Amniotic epithelial cell (primary cell): Measurements from ENCODE around the gene CDC123.

DNA sequence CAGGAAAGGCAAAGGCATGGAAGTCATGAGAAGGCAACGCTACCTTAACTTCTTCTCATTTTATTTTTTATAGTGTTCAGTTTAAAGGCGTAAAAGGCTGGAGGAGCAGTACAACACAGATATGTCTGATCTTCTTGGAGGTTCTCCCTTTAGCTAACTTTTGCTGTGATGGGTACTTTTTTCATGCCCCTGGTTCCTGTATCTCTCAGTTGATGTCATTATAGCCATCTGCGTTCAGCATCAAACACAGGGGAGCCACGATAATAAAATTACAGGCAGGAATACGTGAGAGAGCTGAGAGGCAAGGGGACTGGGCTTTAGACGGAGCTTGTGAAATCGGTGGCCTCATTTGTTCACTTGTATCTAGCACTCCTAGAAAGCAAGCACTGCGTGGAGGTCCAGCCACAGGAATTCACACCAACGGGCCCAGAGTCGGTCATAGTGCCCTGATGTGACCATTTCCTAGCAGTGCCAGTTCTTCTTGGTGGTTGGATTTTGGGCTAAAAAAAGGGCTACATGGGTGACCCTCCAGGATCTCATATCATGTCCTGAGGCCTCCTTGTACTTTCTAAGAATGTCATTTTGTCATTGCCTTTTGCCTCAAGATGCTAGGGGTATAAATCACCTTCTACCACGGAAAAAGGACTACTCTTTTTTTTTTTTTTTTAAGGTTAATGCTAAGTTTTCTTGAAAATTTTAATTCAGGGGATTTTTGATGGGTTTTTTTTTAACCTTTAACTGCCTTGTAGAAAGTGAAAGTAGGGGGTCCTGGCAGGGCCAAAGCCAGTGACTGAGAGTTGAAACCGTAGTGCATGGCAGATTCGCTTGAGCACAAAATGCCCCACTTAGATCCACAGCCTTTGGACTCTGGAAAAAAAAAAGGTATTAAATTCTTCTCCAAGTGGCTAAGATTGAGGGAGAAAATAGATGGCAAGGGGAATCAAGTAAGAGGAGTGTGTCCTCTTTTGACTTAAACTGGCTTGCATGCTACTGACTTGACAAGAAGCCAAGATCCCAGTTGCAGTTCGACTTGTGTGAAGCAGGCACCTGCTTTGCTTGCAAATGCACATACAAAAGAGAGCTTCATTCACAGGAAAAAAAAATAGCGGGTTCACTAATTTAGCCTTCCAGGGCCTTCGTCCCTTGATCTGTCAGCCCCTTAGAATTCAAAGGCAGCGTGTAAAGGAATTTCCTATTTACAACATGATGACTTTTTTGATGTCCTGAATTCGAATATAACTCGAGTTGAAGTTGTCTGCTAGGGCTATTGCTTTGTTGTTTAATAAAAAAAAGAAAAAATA lies 191.7 kb downstream of the CELF2 start:
- RRBS, result no CpG with 5 or more reads among the region's 19 CpGs

DNA sequence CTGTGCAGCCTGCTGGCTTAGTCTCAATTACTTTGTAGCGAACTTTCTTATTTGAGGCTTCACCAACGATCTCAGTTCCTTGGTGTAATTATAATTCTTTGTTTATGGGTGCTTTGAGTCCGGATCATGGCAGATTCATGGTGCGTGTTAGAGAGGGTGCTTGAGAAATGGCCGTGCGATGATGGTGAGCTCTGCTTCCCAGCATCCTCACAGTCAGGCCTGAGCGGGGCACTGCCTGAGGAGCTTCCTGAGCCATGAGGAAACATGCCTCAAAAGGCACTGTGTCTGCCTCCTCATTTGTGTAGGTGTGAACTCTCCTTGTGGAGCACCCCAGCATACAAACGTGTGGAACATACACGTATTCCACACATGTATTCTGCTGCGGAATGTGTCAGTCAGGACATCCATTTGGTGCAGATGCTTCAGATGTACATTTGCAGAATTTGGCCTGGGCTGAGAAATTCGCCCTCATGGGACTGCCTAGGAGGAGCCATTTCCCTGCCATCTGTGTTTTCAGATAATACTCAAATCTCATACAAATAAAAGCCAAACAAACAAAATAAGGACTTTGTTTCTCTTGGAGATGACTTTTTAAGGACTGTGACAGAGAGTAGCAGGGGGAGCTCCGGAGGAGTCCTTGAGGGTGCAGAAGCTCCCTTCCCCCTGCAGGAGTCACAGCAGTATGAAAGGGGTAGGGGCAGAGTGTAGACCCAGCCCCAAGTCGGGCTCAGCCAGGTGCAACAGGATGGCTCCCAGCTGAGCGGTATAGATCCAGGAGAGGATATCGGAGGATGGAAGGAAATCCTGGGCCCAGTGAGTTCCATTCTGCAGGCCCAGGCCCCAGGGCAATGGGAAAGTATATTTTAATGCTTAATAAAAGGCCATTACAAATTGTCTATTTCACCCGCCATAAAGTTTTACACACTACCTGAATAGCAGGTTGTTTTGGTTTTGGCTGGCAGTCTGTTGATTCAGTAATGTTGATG lies 205.6 kb downstream of the CELF2 start:
- RRBS, result no CpG with 5 or more reads among the region's 16 CpGs

DNA sequence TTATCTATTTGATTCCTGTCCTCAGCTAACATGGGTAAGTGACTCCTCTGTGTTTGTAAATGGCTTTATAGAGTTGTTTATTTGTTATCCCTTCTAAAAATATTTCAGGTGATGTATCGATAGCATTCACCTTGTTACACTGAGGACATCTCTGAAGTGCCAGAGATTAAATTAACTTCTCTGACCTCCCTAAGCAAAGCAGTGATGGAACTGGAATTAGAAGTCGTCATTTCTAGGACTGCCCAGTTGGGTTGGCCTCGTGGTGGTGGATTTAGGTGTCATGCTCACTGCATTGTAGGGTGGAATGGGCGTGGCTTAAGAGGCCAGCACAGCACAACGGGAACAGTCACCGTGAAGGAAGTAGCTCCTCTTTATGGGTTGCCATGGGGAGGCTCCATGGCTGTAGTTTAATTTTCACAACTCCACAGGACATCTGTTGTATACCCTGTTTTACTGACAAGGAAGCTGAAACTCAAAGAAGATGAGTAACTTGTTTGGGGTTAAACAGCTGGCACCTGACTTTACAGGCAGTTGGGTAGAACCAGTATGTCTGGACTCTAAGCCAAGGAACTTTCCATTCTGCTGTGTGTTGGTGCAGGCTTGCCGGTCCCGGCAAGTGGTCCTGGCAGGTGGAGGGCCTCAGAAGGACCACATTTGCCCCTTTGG lies 208.2 kb downstream of the CELF2 start:
- RRBS, result no CpG with 5 or more reads among the region's 8 CpGs

DNA sequence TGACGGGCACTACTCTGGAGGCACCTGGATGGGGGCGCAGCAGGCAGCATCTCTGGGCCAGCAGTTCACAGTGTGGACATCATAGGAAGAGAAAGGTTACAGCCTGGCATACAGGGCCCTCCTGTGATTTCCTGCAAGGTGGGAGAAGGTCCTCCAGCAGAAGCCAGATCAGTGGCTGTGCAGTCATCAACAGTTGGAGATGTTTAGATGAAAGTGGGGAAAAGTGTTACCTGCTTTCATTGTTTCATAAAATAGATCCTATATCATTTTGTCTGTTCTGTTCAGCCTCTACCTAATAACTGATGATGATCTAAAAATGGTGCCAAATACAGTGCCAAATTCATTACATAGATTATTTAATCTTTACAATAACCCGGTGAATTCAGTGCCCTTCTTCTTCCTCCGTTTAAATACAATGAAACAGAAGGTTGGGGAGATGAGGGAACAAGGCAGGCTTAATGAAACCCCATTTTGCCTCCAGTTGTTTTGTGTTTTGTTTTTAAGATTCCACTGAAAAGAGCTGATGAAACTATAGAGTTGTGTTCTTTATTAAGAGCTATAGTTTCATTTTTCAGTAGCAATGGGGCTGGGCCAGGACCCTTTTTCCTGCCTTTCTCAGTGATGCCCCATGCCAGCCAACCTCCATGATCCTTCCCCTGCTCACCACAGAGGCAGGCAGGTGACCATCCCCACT lies 289.7 kb downstream of the CELF2 start:
- RRBS, result no CpG with 5 or more reads among the region's 4 CpGs

- RRBS, result no CpG with 5 or more reads among the region's 12 CpGs
Observed at GRCh38 chr10:11336458-11337212, 274.8 kb downstream of the USP6NL start.

GRCh38 chr10:11526000-11526648 lies 85.3 kb downstream of the USP6NL start:
- RRBS, result no CpG with 5 or more reads among the region's 8 CpGs

- RRBS, result no CpG with 5 or more reads among the region's 1 CpG
Observed at GRCh38 chr10:11595131-11595832, 16.2 kb downstream of the USP6NL start.

- RRBS, result 56% methylated on average over 1 of the region's 27 CpGs
Observed at GRCh38 chr10:11684630-11685712, 57.2 kb upstream of the ECHDC3 start.

GRCh38 chr10:11757107-11758137 lies 15.2 kb downstream of the ECHDC3 start:
- RRBS, result no CpG with 5 or more reads among the region's 12 CpGs

DNA sequence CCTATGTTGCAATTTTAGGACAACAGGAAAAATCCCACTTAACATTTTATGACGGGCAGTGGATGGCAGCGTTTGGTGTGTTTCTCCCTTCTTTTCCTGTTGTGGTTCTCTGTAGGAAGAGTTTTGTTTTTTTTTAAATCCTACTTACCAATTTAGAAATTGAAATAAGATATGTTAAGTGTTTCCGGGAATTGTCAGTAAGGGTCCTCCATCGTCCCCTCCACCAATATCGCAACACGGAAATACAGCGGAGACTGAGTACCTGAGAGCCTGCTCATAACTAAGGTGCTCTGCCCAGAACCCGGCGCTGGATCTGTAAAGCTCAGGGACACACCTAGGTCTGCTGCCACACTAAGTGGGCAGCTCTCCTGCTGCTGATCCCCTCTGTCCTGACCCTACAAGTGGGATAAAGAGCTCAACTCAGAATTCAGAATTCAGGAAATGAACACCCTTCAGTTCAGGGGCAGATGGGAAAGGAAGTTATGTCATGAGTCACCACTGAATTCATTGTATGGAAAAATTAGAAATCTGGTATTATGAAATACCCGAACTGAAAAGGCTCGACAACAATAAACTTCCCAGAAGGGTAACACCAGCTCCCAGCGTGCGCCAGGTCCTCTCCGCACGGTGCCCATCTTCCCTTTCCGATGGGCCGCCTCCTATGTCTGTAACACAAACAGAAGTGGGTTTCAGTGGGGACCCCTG lies 9.1 kb upstream of the PROSER2 start:
- RRBS, result no CpG with 5 or more reads among the region's 17 CpGs

DNA sequence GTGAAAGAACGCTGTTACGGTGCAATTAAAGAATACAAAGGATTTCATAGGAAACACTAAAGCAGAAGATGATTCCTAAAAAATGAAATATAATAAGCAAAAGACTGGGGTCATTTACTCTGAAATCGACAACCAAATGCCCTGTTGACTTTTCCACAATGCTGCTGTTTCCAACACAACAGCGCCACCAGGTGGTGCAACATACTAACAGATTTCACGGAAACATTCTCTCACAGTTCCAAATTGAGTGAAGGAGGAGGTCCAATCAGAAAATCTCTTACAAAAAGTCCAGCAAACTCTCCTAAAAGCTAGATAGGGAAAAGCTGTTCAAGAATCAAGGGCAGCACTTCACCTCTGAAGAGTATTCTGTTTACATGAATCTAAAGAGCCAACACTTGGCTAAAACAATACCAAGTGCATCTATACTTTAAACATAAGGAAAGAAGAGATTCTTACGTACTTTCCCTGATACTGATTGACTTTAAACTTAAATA lies 56.0 kb downstream of the UPF2 start:
- RRBS, result no CpG with 5 or more reads among the region's 6 CpGs

DNA sequence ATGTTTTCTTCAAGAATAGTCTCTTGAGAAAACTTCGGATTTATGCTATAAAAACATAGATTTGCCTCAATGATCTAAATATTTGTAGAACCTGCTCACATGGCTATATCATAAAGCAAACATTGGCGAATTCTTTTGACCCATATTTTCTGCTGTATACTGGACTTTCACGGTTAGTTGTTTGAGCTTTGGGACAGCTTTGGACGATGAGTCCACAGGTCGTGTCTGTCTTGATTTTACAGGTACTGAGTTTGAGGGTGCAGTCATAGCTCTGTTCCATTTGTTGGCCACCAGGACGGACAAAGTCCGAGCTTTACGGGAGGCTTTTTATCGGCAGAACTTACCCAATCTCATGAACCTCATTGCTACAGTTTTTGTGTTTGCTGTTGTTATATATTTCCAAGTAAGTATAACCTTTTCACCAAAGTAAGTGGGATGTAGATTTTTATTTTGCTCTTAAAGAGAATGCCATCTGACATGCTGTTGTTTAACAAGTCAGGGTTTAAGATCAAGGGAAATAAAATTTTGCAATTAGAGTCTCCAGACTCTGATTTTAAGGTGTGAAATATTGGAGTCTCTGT lies 27.3 kb downstream of the SEC61A2 start:
- RRBS, result no CpG with 5 or more reads among the region's 9 CpGs

GRCh38 chr10:12196031-12196911 lies at the start of gene CDC123:
CDC123 (plus strand) TSS chr10:12196188.
- RRBS, result 5% methylated on average over 7 of the region's 43 CpGs

- RRBS, result no CpG with 5 or more reads among the region's 9 CpGs
Observed at GRCh38 chr10:12351319-12351859, 2.0 kb downstream of the CAMK1D start.

DNA sequence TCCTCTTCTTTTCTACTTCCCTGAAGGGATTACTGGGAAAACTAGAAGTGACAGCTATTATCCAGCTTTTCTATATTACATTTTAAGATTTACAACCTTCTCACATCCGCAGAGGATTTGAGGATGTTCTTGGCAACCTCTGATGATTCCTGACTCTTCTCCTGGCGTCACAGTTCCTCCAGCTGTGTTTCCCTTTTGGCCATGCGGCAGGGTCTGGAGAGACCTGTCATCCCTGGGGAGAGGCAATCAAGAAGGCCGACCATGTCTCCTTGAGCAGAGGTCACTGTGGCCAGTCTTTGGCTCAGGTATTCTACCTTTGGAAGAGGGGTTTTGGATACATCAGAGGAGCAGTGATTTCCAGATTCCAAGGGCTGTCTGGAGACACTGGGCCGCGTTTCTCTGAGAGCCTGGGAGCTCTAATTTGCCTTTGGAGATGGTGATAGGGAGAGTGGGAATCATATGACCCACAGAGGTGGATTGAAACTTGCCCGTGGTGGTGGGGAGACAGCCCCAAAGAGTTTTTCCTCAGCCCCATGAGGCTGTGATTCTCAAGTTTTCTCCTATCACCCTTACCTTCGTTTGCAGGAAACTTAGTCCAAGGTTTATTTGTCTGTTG lies 82.5 kb downstream of the CAMK1D start:
- RRBS, result no CpG with 5 or more reads among the region's 8 CpGs

- RRBS, result no CpG with 5 or more reads among the region's 10 CpGs
Observed at GRCh38 chr10:12604065-12604505, 254.7 kb downstream of the CAMK1D start.

GRCh38 chr10:12650080-12650571 lies 300.8 kb downstream of the CAMK1D start:
- RRBS, result no CpG with 5 or more reads among the region's 8 CpGs

GRCh38 chr10:12702053-12702295 lies 299.5 kb downstream of the CCDC3 start:
- RRBS, result no CpG with 5 or more reads among the region's 8 CpGs

DNA sequence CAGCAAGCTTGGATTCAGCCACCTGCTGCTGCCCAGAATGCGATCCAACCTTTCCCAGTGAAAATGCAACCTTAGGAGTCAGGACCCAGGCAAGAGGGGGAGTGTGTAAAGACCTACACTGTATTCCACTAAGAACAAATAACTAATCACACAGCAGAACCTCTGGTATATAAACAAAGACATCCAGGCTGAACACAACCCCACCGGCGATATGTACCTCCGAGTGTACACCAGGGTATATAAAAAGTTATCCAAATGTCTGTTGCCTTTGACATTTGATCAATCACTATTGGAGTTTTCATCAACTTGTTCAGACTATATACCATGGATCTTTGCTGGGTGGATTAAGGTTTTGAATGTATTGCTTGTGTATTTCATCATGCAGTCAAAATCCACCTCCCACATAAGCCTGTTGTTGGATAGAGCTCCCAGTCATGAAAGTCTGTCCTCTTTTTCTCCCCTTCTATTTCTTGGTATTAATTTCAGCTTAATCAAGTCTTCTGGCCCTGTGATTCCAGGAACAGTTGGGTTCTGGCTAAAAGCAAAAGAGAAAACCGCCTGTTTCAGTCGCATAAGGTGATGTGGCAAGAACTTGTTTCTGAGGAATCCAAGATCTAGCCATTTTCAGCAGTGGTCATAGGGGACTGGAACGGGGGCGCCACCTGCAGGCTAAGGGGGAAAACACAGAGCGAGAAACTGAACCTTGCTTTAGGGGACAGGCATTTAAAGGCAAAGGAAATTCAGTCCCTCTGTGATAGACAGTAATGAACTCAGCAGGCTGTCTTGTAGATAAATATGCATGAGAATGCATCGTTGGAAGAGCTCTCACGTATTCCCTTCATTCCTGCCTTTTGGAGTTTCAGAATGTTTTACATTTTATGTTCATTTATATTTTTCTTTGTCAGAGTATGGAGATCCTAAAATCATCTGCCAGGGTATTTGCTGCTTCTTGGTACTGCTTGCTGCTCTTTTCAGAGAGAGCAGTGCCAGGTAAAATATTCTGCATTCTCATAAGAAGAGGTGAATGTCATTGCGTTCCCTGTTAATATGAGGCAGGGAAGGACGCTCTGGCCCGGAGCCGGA lies 290.5 kb downstream of the CCDC3 start:
- RRBS, result no CpG with 5 or more reads among the region's 15 CpGs

DNA sequence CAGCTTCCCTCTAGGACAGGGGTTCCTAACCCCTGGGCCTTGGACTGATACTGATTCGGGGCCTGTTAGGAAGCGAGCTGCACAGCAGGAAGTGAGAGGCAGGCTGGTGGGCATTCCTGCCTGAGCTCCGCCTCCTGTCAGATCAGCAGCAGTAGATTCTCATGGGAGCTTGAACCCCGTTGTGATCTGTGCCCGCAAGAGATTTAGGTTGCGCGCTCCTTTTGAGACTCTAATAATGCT lies 227.0 kb downstream of the CCDC3 start:
- RRBS, result no CpG with 5 or more reads among the region's 7 CpGs